B cell (primary cell): ENCODE measurements around a stretch of chr12.

DNA sequence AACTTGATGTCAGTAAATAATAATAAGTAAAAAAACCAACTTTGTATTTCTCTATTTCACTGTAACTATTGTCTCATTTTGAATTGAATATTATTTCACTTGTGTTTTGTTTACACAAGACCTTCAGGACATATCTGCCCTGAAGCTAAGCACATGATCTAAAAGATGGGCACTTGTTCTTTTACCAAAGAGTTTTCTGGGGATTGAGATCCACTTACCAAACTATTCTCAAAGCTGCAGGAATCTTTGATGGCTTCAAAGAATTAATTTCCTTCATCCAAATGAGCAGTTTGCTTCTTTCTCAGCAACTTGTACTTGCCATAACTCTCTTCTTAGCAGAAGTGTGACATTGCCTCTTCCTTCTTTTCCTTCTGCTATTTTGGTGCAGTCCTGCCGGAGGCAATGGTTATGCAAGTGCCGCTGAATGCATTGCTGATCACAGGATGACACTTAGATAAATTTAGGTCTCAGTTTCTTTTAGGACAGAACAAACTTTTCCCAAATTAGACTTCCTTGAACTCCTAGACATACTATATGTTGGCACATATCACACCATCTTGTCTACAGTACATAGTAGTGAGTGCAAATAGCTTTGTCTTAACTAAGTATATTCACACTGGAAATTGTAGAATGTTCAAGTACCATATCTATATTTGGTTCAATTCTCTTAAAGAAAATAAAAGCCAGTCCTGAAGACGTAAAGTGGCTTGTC lies 9.2 kb downstream of the FAR2 start:
- PRO-cap, result no peak
- CAGE, long polyA plus RNA, result no peak

DNA sequence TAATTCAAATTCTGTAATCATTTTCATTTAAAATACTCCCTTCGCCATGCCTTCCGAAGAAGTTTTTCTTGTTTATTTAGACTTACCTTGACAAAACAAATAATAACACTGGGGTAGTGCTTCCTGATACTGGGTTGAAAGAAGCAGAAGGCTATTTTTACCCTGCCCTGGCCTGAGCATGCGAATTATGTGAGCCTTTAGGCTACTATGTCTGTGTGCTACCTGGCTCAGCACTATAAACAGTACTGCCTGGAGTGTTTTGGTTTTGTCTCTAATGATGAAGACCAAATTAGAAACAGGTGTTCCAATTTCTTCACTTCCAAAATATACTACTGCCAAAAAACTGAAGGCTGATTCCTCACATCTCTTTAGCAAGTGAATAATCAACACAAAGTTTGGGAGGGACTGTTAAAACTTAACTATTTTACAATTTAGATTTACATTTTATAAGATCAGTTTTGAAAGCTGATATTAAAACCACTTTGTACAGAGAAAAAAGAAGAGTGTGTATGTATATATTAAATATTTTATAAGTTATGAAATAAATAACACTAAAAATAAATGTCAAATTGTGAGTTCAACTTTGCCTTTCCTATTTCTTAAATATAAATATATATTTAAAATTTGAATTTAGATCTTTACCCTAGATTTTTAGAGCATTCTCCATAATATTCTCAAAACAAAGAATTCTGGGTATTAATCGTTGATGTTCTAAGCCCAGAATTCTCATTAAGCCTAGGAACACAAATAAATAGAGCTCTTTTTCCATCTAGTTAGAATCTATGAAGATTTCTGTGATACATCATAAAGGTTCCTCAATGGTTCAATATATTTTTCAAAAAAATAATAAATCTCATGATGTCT lies 7.8 kb upstream of the OVCH1 start:
- PRO-cap, result no peak
- CAGE, long polyA plus RNA, result no peak

GRCh38 chr12:29640433-29641493 lies 143.0 kb downstream of the TMTC1 start:
- PRO-cap, result no peak
- CAGE, long polyA plus RNA, result no peak

DNA sequence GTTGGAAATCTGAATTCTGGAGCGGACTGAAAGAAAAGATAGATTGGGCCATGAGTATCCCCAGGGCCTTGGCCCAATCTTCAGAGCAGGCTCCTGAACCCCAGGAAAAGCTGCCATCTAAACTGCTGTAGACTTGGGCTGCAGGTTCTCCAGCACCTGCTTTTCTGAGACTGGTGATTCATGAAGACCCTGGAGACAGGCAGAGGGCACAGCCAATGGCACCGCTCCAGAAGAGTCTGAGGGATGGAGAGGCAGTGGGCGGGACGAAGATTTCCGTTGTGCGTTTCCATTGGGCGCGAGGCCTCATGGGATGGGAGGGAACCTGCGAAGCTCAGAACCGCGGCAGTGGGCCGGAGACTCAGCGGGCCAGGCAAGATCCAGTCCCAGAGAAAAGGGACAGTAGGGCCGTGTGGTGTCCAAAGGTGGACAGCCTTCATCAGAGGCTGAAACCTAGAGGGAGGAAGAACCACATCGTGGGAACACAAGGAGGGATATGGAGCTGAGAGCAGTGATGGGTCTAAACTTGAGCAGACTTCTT lies 375.1 kb downstream of the IPO8 start:
- PRO-cap, result no peak
- CAGE, long polyA plus RNA, result no peak

GRCh38 chr12:30636731-30637499 lies 58.8 kb downstream of the IPO8 start:
- PRO-cap, result no peak
- CAGE, long polyA plus RNA, result no peak

DNA sequence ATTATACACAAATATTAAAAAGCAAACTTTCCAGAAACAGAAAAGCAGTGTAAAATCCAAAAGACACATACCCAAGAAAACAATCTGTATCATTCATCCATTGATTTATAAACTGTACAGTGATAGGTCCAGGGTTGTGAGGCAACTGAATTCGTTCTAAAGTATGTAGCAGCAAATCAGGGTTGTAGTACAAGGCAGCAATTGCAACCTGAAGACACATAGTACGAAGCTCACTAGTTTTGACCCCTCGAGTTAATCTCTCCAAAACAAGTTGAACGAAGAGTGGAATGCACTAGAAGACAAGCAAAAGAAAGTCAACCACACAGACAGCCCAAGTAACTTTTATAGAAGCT lies 56.2 kb downstream of the IPO8 start:
- PRO-cap, result no peak
- CAGE, long polyA plus RNA, result no peak

- PRO-cap, result no peak
- CAGE, long polyA plus RNA, result no peak
Measured at GRCh38 chr12:30793450-30793723, 38.6 kb upstream of the CAPRIN2 start.

DNA sequence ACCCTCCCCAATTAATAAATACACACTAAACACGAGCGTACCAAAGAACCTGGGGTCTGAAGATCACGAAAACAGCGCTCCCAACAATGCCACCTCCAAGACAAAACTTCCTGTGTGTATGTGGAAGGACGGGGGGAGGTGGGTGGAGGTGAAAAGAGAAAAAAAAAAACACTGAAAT lies 266 bp downstream of the SINHCAF start:
- PRO-cap, result no peak
- CAGE, long polyA plus RNA, result no peak

- PRO-cap, result no peak
- CAGE, long polyA plus RNA, result no peak
Measured at GRCh38 chr12:31340149-31340696, 14.3 kb upstream of the SINHCAF start.

- PRO-cap, result no peak
- CAGE, long polyA plus RNA, result no peak
Measured at GRCh38 chr12:31603399-31604006, 12.6 kb upstream of the DENND5B start.

DNA sequence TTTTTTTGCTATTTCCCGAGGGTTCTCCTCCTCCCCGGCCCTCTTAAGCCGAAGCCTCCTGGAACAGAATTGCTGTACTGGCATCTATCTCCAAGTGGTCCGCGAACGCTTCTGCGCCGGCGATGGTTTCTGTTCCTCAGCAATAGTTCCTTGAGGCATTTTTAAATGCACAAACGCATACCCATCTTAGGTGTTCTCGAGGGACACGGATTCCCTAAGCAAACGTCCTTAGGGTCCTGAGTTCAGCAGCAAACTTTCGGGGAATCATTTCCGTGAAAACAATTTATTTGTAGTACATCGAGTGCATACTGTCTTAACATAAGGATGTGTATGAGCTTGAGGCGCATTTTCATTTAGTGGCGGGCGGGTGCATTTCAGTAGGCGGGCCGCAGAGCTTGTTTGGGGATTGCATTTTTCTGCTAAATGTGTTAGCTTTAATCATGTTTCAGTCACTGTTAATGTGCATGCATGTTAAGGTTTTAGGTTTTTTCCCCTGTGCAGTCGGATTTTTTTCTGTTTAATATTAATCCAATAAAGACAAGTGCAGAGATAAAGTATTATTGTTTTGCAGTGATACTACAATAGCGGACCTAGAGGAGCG lies 855 bp downstream of the RESF1 start:
- PRO-cap, result bidirectional peak, plus-strand start at position 91 of the sequence, minus-strand start at position 115 of the sequence; bidirectional peak, plus-strand start at position 344 of the sequence, minus-strand start at position 320 of the sequence
- CAGE, long polyA plus RNA, result no peak

GRCh38 chr12:32264905-32265580 lies 134.3 kb upstream of the FGD4 start:
- PRO-cap, result bidirectional peak, plus-strand start at chr12:32265318, minus-strand start at chr12:32265106
- CAGE, long polyA plus RNA, result no peak

DNA sequence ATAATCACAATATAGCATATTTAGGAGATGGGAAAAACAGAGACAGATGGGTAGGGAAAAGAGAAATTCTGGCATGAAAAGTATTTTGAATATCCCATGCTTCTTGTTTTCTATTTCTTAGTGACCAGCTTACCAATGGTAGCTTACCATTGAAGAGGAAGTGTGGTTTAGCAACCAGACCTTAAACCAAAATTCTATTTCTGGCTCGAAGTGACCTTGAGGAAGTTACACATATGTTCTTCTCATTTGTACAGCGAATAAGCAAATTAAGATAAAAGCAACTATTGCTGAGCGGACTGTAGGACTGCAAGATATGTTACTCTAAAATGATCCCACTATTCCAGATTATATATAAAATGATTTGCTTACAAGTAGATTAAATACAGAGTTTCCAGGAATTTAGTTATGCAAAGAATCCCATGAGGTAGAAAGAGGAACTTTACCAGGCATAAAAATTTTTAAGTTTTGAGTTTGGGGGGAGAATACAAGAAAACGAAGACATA lies 82.9 kb downstream of the FGD4 start:
- PRO-cap, result no peak
- CAGE, long polyA plus RNA, result no peak

DNA sequence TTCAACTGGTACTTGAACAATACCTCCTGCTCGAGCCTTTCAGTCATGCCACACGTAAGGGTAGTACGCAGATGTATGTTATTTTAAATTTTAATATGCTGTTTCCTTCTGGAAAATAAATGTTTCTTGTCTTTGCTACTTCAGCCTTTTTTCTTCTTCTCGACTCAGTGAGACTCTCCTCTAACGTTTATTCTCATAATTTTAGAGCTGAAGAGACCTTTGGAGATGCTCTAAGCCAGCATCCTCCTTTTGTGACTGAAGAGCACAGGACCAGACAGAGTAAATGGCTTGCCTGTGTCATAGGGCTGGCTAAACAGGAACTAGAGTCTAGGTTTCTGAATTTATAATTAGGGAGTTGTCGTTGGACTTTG lies 98.4 kb downstream of the FGD4 start:
- PRO-cap, result no peak
- CAGE, long polyA plus RNA, result no peak

DNA sequence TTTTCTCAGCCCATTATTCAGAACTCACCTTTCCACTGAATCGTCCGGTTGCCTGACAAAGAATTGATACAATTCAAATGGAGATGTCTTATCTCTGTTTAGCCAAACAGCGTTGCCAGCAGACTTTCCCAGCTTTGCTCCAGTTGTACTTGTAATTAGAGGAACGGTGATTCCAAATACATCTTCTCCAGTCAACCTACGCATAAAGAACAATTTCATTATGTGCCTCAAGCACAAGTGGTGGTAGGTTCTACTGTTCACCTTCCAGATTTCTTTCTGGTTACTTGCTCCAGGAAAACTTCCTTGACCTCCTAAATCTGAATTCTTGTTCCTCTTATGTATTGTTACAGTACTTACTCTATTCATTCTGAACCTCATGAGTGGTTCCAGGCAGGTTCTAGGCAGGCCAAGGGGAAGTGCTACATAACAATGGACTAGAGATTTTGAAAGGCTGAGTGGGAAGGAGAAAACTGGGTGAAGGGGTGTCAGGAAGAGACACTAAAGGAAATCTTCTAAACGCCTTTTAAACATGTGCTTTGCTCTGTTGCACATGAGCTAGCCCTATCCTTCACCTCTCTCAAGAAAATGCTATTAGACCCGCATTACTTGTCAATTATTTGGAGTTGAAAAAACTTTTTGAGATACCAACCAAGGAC lies 1.7 kb downstream of the YARS2 start:
- PRO-cap, result no peak
- CAGE, long polyA plus RNA, result no peak

DNA sequence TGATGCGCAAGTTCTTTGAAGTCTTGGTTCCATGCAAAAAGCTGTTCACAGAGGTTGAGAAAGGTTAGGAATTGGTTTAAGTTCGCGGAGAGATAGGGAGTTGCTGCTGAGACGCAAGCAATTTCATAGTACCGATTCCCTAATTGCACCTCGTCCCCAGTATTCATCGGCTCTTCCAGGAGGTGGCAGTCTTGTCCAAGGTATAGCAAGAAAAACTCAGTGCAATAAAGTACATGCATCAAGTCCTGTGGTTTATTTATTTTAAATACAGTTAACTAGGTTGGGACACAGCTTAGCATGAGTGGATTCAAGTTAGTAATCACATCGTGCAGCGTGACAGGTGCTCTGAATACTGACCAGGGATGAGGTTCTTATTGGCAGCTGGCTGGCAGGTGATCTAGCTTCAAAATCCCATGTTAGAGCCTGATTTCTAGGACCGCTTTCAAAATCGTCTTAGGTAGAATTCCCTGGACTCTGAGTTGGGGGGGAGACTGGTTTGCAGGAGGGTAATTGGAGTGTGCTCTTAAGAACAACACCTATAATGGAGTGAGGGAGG lies 603 bp upstream of the YARS2 start:
- PRO-cap, result unidirectional peak, minus-strand start at position 130 of the sequence
- CAGE, long polyA plus RNA, result no peak

GRCh38 chr12:32802182-32802565 lies 46.5 kb upstream of the YARS2 start:
- PRO-cap, result no peak
- CAGE, long polyA plus RNA, result no peak

DNA sequence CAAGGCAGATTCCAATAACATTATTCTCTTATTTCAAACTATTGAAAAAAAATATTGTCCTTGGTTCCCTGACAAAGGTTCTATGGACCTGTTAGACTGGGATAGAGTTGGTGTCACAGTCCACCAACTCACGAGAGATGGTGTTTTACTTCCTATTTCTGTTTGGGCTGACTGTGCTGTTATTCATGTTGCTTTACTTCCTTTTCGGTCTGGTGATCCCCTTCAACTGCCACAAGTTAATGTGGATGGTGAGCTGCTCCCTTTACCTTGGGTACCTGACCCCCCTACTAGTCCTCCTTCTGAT lies 192.7 kb upstream of the ALG10B start:
- PRO-cap, result no peak
- CAGE, long polyA plus RNA, result no peak

- PRO-cap, result no peak
- CAGE, long polyA plus RNA, result no peak
Measured at GRCh38 chr12:38983415-38983725, 78.0 kb upstream of the CPNE8 start.

DNA sequence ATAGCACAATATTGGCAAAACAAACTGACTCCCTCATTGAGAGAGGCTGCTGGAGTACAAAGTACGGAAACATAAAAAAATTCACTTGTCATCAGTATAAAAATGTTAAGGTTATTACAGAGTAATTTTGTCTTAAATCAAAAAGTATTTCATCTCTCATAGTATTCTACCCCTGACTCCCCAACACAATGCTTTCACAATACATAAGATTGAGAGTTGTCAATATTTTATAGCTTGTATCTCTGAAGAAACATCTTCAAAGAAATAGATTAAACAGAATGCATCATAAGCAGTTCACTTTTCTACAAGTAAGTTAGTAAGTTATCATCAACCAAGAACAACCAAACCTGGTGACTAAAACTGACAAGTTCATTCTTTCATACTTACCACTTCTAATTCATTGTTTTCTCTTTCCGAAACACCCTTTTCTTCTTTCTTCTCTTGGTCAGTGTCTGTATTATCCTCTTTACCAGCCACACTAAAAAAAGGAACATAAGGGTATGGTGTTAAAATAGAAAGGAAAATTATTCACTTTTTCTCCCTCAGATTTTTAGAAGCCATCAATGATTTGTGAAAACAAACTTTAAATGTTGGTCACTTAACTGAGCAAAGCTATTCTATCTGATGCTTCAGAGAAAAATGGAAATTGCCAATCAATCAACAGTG lies 101.1 kb downstream of the KIF21A start:
- PRO-cap, result no peak
- CAGE, long polyA plus RNA, result no peak